Bronchial lymph node (tissue), 1 donor: ENCODE measurements around the genes PRSS36, TRIM72 and RUSF1.

GRCh38 chr16:31149156-31150271, at the start of gene PRSS36:
Gene PRSS36 (minus strand): TSS chr16:31150066.
- PRO-cap = no peak

DNA sequence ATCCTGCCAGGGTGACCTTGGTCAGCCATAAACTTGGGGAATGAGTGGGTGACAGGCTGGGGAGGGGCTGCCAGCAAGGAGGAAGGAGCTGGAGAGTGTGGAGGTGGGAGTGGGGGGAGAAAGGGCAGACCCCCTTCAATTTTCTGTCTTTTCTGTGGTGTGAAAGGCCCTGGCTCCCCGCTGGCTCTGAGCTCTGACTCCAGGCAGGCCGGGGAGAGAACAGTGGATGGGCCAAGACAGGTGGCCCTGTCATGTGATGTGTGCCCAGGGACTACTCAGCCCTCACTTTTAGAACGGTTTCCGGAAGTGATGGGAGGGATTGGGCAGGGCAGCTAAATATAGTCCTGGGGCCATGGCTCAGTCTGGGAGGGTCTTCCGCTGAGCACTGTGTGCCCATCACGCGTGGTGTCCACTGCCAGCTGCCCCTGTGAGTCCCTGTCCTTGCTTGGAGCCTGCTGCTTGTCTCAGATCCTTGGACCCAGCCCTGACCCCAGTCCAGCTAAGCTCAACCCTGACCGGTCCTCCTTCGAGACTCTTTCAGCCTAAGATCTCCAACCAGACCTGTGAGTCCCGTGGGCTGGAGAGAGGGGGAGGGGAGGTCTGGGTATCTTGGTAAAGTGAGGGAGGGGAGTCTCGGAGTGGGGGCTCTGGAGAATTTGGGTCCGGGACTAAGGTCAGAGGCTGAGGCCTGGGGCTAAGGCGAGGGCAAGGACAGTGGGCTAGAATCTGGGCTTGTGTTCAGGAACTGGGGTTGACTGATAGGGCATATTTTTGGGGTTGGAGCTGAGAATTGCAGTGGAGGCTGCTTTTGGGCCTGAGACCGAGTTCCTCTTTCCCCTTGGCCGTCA, at the start of gene TRIM72:
TRIM72 (plus strand) TSS at position 385 of the 848 bp plus-strand sequence.
- PRO-cap = no peak

- PRO-cap = no peak
These were observed 7.8 kb upstream of the ARMC5 start for GRCh38 chr16:31451150-31452279.

DNA sequence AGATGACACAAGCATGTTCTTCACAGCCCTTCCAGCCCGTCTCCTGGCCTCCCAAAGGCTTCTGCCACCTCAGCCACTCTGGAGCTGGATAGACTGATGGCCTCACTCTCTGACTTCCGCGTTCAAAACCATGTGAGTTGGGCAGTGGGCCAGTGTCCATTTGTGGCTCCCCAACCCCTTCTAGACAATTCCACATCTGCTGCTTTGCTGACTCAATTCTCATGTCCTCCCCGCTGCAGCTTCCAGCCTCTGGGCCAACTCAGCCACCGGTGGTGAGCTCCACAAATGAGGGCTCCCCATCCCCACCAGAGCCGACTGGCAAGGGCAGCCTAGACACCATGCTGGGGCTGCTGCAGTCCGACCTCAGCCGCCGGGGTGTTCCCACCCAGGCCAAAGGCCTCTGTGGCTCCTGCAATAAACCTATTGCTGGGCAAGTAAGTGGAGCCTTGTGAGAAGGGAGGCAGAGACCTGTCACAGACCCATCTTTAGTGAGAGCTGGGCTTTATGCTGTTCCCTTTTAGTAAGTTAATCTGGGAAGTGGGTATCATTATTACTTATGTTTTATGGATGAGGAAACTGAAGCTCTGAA, 2.5 kb downstream of the TGFB1I1 start:
- PRO-cap = unidirectional peak, minus-strand start at position 63 of the sequence

DNA sequence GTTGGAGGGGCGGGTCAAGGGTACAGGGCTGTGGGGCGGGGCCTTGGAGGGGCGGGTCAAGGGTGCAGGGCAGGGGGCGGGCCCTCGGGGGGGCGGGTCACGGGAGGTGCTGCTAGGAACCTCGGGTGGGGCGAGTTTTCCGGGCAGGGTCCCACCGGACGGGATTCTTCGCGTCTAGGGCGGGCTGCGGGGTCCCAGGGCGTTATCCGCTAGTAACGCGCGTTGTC, 5.0 kb downstream of the TGFB1I1 start:
- PRO-cap = bidirectional peak, plus-strand start at position 133 of the sequence, minus-strand start outside the sequence

- PRO-cap = bidirectional peak, plus-strand start at chr16:31508477, minus-strand start at chr16:31508403
These were observed at the start of gene RUSF1 for GRCh38 chr16:31507665-31508720. Gene RUSF1 (minus strand): TSS chr16:31508391.

GRCh38 chr16:31714576-31715429, 1.8 kb downstream of the KRBOX5 start:
- PRO-cap = no peak

DNA sequence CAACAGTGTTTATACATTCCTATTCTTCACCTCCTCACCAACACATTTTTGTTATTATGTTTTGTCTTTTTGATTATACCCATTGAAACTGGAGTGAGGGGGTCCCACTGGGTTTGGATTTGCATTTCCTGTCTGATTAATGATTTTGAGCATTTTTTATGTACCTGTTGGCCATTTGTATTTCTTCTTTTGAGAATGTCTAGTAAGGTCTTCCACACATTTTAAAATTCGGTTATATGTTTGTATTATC, 21.9 kb downstream of the ZNF267 start:
- PRO-cap = no peak

GRCh38 chr16:34162763-34163222, 703.4 kb downstream of the TP53TG3F start:
- PRO-cap = no peak

GRCh38 chr16:35384996-35385304, 1925.5 kb downstream of the TP53TG3F start:
- PRO-cap = no peak

DNA sequence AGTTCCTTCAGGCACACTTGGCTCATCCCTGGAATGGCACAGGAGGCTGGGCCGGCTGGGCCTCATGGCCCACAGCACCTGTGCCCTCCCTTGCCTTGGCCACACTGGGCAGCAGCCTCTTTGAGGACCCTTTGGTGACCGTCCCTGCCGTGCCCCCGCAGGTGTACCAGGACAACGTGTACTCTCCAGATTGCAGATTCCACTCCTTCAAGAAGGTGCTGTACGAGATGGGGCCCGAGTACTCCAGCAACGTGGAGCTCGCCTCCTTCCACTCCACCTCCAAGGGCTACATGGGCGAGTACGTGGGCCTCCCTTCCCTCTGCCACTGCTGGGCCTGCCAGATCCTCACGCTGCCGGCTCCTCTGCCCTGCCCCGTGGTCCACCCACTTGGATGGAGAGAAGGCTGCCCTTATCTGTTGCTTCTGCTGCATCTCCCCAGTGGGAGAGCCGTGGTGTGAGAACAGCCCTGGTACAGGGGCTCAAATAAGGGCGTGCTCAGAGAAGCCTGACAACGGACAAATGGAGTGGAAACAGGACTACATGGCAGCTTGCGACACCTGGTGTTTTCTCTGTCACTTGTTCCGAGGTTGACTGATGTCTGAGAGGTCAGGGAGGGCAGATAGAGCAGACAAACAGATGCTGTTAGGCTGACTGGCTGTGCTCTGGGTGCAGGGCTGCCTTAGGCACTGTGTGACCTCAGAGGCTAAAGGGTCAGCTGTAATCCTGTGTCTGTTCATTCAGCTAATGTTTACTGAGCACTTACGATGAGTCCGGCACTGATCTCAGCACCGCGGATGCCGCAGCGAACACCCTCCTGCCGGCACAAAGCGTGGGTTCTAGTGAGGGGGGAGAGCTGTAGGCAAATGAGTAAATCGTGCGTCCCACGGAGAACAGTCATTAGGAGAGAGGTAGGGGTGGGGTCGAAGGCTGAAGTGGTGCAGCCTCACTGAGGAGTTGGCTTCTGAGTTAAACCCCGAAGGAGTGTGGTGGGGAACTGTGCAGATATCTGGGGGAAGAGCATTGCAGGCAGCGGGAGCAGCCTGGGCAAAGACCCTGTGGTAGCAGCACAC, 34.6 kb downstream of the GPT2 start:
- PRO-cap = no peak

DNA sequence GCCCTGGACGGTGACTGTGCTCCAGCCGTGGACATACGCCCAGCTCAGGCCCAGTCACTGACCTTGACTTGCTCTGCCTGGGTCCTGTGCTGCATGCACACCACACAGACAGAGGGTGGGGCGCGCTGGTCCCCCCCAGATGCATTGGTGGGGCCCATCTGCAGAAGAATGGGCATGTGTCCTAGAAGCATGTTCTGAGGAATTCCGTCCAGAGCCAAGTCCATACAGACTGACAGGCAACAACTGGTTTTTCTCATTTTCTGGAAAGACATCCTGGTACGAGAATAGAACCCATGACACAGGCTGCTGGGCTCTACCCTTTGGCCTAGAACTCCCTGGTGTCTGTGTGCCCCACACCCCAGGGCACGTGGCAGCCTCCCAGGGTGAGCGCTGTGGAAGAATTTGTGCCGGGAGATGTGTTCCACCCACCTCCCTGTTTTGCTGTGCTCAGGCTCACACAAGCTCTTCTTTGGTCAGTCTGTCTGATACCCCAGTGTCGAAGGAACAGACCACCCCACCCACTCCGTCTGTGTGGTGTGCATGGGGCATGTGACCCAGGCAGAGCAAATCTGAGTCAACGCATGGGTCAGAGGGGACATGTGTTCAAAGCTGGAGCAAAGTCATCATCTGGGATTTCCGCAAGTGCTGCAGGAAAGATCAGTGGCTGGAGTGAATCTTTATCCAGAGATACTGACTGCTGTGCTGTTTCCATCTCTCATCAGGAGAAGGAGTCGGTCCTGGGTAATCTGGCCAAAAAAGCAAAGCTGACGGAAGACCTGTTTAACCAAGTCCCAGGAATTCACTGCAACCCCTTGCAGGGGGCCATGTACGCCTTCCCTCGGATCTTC, 39.7 kb downstream of the GPT2 start:
- PRO-cap = no peak

- PRO-cap = no peak
These were observed 42.8 kb downstream of the DNAJA2 start for GRCh38 chr16:46930456-46931371.

DNA sequence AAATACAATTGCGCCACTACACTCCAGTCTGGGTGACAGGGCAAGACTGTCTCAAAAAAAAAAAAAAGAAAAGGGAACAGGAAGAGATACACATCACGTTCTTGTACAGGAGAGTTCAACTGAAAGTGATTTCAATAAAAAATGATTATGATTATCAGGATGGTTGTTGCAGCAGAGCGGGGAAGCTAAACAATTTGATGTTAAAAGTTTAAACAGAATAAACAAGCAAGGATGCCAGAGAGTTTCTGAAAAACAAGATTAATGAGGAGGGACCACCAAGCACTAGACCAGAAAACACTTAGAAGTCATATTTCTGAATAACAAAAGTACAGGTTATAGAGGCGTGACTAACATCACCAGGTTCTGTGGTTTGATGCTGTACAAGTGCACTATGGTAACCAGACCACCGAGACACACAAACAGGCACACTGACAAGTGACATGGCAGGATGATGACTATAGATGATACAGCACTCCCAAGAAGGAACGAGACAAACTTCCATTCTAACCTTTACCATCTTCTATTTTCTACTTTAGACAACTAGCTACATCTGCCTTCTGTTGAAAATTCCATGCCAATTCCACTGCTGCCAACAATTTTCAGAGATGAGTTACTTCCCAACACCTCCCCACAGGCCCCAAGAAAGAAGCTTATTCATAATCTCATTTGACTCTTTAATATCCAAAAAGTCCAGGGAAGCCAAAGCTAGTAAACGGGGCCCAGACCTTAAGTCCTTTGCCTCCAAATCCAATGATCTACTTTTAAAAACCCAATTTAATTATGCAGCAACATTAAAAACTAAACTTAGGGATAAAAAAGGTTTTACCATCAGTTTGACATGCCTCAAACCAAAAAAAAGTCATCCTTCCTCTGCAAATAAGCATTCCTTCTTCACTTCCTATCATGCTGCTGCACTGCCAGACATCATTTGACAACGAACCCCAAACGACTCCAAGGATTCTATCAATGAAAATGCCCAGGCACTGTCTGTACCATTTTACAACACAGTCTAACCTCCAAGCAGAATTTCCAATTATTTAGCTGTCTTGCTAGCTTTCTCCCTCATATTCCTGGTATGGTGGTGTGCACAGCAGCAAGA, 11.6 kb downstream of the DNAJA2 start:
- PRO-cap = no peak

DNA sequence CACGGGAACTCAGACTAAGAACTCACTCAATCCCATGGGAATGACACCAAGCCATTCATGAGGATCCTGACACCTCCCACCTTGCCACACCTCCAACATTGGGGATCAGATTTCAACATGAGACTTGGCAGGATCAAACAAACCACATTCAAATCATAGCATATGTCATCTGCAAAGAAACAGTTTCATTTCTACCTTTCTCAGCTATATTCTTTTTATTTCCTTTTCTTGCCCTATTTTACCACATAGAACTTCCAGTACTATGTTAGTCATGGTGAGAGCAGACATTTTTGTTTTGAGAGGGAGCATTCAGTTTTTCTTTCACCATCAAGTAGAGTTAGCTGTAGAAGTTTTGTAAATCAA, 113.5 kb downstream of the PHKB start:
- PRO-cap = no peak

DNA sequence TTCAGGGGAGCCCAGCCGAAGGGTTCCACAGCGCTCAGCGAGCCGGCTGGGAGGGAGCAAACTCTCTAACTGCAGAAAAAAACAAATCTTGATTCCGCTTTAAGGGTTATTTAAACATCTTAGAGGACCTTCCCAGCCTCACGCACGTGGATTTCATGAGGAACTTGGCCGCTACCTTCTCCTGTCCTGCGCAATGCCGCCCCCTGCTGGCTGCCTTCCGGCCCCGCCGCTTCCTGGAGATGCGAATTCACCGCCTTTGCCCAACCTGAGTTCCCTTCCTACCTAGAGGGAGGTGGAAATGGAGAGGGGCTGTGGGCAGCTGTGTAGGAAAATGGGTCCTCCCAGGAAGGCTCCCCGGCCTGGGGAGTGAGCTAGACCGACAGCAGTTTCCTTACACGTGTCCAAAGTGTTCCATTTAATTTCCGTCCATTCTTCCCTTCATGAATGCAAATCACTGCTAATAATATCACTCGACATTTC, 964 bp upstream of the ABCC12 start:
- PRO-cap = no peak

DNA sequence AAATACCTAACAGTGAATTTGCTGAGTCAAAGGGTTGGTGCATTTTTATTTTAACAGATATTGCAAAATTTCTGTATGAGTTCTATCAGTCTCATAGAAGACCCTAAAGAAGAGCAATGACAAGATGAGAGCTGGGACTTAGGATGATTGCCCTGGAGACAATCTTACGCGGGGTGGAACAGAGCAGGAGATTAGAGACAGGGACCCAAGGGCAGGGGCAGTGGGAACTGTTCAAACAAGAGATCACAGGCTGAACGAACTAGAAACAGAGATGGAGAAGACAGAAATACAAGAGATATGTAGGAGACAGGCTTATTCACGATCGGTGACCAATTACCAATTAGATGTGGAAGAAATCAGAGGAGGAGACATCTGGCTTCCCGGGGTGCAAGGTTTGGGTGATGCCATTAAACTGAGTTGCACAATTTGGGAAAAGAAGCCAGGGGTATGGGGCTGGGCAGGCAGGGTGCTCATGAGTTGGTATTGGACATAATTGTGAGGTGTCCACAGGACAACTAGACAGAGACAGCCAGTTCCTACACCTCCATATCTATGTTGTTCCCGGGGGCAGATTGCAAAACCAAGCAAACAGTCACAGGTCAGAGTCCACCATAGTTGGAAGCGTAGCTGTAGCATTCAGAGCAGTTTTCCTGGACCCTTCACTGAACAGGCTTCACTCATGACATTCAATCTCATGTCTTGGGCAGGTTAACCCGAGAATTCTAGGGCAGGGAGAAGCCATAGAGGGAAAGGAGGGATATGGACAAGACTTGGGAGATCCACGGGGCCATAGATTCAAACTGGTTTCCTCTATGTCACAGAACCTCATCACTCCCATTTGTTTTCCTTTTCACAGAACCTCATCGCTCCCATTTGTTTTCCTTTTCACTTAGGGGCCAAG, 39.7 kb upstream of the LONP2 start:
- PRO-cap = no peak

GRCh38 chr16:48234643-48235090, 9.4 kb upstream of the LONP2 start:
- PRO-cap = no peak

- PRO-cap = no peak
These were observed 42.5 kb downstream of the SIAH1 start for GRCh38 chr16:48342363-48343462.

- PRO-cap = no peak
These were observed 24.1 kb downstream of the SIAH1 start for GRCh38 chr16:48361139-48361473.